NALM6 (cell line): ENCODE measurements around a stretch of chr22.

DNA sequence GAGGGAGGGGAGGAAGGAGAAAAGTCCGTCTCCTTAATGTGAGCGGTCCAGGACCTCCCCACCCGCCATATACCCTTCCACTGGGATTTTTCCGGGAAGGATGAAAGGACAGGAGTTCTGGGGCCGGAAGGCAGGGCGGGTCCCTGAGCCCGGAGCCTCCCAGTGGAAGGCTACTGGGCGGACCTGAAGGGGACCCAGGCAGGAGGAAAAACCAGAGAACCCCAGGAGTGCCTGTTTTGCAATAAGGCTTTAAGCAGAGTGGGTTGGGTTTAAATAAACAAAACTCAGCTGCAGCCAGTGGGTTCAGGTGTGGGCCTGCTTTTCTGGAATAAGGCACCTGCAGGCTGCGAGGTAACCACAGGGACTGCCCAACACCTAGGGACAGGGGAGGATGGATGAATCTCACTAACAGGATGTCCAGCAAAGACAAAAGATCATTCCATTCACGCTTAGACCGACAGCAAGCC is 1.8 kb upstream of the CELSR1 start:
- PRO-cap: no peak

DNA sequence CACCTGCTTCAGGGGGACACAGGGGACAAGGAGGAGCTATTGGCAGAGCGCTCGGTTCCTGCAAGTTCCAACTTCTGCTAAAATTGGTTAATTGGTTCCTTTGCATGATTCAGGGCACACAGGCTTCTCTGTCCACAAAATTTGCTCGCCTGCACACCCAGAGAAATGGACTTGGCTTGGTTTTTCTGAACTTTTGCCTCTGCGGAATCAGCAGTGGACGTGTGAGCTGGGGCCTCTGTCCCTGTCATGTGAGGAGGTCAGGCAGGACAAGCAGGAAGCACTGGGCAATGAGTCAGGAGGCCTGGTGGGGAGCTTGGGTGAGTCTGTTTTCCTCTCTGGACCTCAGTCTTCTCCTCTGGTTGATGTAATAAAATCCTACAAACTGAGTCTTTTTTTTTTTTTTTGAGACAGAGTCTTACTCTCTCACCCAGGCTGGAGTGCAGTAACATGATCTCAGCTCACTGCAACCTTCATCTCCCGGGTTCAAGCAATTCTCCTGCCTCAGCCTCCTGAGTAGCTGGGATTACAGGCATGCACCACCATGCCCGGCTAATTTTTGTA is 10.5 kb upstream of the CELSR1 start:
- PRO-cap: no peak

- PRO-cap: no peak
These were observed 35.5 kb upstream of the GRAMD4 start for GRCh38 chr22:46584602-46585110.

DNA sequence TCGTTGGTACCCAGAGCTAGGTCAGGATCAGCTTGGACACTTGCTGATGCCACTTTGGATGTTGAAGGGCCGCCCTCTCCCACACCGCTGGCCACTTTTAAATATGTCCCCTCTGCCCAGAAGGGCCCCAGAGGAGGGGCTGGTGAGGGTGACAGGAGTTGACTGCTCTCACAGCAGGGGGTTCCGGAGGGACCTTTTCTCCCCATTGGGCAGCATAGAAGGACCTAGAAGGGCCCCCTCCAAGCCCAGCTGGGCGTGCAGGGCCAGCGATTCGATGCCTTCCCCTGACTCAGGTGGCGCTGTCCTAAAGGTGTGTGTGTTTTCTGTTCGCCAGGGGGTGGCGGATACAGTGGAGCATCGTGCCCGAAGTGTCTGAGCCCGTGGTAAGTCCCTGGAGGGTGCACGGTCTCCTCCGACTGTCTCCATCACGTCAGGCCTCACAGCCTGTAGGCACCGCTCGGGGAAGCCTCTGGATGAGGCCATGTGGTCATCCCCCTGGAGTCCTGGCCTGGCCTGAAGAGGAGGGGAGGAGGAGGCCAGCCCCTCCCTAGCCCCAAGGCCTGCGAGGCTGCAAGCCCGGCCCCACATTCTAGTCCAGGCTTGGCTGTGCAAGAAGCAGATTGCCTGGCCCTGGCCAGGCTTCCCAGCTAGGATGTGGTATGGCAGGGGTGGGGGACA is 46.4 kb downstream of the GRAMD4 start:
- PRO-cap: no peak

- PRO-cap: no peak
These were observed 53.3 kb downstream of the GRAMD4 start for GRCh38 chr22:46673492-46673971.

DNA sequence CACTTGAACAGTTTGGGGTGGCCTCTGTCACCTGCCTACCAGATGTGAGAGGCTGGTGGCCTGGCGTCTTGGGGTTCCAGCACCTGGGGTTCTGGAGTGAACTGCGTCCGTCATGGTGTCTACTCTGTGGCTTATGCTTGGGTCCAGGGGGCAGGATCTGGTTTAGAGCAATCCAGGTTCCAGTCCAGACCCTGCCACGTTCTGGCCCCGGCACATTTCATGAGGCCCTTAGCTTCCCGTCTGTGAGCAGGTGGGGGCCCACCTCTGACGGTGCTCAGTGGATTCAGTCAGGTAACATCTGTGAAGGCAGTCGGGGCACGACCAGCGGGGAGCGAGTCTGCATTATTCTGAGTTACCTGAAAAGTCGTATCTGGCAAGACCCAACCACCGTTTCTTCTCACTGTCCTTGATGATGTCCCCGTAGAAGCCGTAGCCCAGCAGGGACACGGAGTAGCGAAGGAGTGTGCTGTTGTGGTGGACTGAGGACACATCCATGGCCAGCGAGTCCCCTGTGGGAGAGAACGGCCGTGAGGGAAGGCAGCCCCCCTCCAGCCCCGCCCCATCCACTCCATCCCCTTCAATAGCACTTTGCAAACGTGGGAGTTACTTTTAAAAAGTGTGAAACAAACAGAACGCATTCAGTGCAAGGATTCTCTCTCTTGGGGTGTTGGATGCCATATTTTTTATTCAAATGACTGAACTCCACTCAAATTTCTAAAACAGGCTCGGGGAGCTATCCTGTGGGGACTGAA is 38.9 kb downstream of the CERK start:
- PRO-cap: no peak

GRCh38 chr22:46710624-46711587 is 27.1 kb downstream of the CERK start:
- PRO-cap: no peak

GRCh38 chr22:46753856-46754878 is 8.3 kb upstream of the TBC1D22A start:
- PRO-cap: no peak

GRCh38 chr22:46936168-46936976 is 173.9 kb downstream of the TBC1D22A start:
- PRO-cap: no peak

DNA sequence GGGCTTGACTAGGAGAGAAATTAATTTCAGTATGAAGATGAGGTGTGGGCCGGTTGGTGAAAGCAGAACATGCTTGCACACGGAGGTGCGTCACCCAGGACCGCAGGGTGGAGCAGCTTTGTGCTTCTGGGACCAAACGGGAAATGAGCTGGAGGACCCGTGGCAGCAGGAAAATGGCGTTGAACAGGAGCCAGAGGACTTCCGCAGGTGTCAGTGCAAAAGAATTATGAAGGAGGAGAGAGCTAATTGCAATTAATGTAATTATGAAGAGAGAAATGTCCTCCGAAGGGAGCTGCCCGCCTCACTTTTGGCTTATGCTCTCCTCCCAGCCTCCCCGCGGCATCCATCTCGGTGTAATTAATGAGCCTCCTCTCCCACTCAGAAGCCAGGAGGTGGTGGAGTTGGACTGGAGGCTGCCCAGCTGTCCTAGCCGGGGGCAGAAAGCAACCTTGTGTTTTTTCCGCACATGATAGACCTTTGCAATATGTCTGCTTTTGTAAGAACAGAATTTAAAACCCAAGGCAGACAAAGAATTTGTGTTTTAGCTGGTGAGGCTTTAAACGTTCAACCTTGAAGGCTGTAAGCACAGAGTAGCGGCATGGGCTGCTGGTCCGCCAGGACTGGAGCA is 180.5 kb downstream of the TBC1D22A start:
- PRO-cap: no peak

DNA sequence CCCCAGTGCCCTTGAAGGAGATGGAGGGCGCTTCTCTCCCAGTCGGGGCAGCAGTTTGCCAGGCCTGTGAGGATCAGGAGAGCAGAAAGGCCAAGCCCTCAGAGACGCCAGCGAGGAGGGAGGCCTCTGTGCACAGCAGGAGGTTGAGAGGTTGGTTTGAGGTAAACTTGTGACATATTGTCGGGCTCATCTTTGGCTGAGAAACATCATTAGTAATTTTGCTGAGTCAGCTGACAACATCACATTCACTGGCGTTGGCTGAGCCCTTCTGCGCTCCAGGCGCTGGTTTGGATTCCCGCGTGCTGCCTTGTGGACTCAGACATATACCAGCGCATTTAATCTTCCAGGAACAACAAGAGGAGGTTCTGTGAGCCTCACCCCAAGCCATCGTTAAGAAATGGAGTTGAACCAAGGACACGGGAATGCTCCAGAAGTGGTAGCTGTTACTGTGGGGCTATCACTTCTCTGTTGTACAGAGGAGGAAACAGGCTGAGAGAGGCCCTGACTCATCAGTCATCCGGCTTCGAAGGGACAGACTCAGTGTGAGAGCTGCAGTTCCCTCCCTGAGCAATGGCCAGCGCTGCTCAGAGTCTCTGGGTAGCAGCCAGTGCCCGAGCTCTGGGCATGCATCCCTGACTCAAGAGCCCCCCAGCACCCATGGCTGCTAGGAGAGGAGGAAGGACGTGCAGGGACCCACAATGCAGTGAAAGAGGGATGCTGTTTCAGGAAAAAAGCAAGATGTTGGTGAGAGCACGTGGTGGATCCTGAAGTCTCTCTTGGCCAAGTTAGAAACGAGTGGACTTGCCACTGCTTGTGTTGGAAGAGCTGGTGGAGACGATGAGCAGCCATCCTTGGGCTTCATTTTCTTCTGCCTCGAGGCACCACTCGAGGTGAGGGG is 291.3 kb downstream of the TBC1D22A start:
- PRO-cap: no peak

- PRO-cap: no peak
These were observed 340.5 kb downstream of the TBC1D22A start for GRCh38 chr22:47103001-47103302.

GRCh38 chr22:47282366-47282752 is 519.9 kb downstream of the TBC1D22A start:
- PRO-cap: no peak

- PRO-cap: no peak
These were observed 530.1 kb downstream of the TBC1D22A start for GRCh38 chr22:47292526-47292900.

DNA sequence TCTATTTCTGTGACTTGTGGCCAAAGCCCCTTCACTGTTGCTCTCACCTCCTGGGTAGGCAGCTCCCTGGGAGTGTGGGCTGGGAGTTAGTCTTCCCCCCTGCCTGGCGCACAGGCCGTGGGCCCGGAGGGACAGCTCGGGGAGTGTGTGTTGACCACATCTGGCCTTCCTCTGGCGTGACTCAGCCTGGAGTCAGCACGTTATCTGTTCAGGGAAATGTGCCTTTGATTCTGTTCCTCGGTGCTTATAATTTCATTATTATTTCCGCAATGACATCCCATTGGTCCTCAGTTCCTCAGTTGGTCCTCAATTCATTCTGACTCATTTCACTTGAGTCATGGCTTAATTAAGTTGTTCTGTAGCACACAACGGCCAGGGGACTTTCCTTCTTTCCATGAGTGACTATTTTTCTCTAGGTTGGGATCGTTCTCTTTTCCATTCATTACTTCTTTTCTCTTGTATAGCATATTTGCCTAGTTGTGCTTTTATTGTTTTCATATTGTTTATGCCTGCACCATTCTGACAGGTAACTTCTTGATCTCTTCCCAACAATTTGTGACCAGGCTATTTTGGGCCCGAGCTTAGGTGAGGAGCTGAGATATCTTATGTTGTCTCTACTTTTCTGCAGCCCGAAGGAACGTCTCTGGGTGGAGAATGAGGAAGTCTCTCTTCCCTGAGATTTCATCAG is 566.6 kb downstream of the TBC1D22A start:
- PRO-cap: no peak

DNA sequence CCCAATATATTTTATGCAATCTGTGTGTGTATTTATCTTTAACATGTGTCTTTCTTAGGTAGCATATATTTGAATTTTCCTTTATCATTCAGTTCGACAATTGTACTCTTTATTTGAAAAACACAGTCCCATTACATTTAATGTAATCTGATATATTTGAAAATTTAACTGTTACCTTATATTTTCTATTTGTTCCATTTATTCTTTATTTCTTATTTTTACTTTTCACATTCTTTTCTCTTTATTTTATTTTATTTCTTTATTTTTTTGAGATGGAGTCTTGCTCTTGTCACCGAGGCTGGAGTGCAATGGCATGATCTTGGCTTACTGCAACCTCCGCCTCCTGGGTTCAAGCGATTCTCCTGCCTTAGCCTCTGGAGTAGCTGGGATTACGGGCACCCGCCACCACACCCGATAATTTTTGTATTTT is 785.6 kb upstream of the TAFA5 start:
- PRO-cap: no peak

GRCh38 chr22:47883433-47883882 is 605.9 kb upstream of the TAFA5 start:
- PRO-cap: no peak

GRCh38 chr22:48072722-48073037 is 416.7 kb upstream of the TAFA5 start:
- PRO-cap: no peak

GRCh38 chr22:48090055-48090485 is 399.3 kb upstream of the TAFA5 start:
- PRO-cap: unidirectional peak, plus-strand start at chr22:48090299

DNA sequence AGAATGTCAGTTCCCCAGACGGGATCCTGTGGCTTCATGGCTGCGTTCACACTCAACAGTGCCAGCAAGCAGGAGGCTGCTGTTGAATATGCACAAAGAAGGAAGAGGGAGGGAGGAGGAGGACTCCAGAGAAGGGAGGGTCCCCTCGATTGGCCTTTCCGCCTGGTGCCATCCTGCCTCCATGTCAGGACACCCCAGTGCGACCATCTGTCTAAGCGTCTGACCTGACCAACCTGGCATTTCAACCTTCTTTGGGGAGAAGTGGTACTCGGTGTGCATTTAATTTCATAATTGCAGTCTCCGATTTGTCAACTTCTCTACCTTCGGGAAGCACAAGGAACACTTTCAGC is 235.1 kb upstream of the TAFA5 start:
- PRO-cap: no peak